Pulmonary lymph node (tissue), 1 donor: ENCODE data around the gene IST1.

GRCh38 chr16:70703023-70703976 lies 17.4 kb upstream of the MTSS2 start:
- PRO-cap = no peak

DNA sequence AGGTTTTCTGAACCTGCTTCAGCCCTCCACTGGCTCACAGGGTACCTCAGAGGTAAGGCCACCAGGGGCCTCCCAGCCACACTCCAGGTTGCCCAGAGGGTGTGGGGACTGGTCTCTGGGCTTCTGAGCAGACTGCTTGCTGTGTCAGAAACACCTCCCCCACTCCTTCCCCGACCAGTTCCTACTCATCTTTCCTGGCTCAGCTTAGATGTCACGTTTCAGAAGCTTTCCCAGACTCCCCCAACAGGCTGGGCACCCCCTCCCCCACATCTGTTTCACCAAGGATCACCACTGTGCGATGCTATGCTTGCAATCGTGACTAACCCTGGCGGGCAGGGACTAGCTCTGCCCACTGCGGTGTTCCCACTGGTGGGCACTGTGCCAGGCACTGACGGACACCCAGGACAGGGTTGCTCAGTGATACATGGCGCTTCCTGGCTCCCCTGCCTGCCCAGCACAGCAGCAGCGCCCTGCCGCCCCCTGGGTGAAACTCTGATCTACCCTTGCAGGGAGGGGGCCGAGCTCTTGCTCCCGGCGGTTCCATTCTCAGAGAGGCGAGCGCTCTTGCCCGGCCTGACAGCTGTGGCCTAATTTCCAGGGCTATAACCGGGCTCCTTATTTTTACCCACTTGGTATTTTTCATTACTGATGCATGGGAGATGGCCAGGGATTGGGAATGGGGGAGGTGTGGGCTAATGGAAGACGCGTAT lies 29.4 kb upstream of the MTSS2 start:
- PRO-cap = no peak

- PRO-cap = unidirectional peak, plus-strand start at chr16:70716014
These were observed 30.0 kb upstream of the MTSS2 start for GRCh38 chr16:70715764-70716436.

DNA sequence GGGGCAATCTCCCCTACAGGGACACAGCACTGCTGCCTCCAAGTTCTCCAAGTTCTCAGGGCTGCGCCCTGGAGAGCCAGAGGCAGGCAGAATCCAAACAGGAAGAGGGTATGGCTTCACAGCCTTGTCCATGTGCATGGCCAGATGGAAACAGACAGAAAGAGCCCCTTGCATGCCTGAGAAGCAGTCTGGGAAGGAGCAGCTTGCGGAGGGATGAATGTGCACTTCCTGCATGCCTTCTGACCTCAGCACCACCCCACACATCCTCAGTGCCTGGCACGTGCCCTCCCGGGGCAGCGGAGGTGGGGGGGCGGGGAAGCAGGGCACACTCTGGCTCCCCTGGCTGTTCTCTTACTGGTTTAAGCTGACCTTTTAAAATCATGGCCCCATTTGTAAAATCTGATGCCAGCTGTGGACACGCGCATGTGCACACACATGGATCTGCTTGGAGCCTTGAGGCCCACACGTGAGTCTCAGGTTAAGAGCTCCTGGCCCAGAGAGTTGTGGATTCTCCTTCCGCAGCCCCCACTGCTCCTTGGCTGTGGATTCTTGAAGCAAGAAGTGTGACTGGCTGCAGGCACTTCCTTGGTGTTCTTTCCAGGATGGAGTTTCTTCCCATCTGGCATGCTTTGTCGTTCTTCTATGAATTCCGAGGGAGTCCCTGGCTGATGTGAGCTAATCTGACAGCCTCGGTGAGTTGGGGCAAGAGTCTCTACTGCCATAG lies 55.4 kb upstream of the MTSS2 start:
- PRO-cap = unidirectional peak, minus-strand start at position 190 of the sequence

DNA sequence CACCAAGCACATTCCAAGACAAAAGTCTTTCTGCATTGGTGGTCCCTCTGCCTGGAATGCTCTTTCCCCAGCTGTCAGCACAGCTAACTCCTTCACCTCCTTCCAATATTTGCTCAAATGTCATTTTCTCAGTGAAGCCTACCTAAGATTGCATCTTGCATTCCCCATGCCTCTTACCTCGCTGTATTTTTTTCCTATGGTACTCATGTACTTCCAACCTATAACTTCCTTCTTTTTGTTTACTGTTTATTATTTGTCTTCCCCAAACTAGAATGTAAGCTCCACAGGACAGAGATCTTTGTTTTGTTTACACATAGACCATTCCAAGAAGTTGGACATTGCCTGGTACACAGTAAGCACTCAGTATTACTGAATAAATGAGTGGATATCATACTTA lies 1.0 kb downstream of the CMTR2 start:
- PRO-cap = no peak

DNA sequence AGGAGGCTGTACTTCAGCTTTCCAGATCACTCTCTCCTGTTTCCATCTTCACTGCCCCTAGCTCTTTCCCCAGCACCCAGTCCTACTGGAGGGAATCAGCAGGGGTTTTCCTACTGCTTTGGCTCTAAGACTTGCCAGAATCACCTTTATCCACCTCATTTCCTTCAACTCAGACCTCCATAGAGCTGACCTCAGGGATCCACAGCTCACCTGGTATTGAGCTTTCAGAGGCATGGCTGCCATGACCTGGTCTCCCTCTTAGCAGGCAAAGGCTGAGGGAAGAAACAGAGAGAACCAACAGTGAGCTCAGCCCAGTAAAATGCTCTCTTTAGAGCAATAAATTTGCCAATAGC lies 7.3 kb downstream of the ZNF19 start:
- PRO-cap = no peak

DNA sequence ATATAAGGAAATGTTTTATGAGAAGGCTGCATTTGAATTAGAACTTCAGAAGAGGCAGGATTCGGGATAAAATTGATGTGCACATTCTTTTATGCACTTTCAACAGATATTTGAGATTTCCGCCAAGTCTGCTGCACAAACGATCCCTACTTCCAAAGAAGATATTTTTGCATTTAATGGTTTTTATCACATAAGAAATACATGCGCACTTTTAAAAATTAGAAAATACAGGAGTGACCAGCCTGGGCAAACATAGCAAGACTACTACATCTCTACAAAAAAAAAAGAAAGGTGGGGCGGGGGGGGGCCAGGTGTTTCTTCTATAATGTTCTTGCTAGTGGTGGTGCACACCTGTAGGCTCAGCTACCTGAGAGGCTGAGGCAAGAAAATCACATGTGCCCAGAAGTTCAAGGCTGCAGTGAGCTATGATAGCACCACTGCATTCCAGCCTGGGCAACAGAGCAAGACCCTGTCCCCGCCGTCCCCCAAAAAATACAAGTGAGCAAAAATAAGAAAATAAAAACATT lies 10.8 kb upstream of the CHST4 start:
- PRO-cap = unidirectional peak, plus-strand start at position 279 of the sequence

GRCh38 chr16:71524845-71525493 lies 1.3 kb upstream of the CHST4 start:
- PRO-cap = no peak

DNA sequence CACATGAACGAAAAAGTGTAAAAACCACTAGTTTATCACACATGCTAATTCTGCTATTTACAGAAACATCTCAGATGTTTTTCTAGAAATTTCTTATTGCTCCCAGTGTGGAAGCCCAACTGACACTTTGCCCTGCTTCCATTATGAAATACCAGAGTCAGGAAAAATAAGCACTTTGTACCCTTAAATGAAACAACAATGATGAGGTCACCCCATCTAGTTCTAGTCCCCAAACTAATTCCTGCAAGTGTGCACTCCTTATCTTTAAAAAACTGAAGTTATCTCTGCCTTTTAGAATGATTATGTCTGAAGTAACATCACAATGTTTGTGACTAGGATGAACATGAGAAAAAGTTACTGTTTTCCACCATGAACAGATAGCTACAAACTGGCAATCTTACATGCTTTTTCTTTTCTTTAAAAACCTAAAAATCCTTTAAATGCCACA lies 18.6 kb downstream of the TAT start:
- PRO-cap = no peak

DNA sequence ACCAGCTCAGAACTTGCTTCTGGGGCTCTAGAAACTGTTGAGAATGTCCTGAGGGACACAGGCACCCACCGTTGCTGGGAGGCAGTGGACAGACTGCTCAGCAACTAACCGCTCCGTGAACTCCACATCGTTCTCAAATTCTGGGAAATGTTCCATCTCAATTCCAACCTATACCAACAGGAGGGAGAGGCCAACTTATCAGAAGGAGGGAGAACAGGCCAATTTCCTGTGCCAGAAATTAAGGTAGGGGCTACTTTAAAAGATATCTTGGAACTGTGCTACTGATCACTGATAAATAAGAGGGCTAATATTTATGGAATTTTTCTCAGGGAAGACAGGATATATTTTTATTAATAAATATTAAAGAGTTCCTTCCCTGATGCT lies 8.3 kb downstream of the TAT start:
- PRO-cap = no peak

DNA sequence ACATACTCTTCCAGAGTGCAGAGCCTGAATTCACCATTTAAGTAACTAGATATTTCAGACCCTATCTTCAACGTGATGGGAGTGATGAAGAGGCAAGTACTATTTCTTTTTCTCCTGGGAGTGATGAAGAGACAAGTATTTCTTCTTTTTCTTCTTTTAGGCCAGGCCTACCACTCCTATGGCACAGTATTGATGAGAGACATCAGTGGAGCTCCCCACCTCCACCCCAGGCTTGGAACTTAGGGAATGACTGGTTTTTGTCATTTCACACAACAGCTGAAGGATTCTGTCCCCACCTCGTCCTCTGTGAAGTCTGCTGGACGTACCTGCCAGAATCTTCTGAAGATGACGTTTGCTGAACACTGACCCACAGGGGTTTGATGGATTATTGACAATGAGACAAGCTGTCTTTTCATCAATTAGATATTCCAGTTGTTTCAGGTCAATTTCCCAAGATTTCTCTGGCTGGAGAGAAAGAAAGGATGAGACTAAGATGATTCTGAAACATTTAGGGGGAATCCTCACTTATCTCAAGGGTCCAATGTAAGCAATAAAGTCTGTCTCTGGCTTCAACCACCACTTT lies 4.9 kb downstream of the TAT start:
- PRO-cap = no peak

DNA sequence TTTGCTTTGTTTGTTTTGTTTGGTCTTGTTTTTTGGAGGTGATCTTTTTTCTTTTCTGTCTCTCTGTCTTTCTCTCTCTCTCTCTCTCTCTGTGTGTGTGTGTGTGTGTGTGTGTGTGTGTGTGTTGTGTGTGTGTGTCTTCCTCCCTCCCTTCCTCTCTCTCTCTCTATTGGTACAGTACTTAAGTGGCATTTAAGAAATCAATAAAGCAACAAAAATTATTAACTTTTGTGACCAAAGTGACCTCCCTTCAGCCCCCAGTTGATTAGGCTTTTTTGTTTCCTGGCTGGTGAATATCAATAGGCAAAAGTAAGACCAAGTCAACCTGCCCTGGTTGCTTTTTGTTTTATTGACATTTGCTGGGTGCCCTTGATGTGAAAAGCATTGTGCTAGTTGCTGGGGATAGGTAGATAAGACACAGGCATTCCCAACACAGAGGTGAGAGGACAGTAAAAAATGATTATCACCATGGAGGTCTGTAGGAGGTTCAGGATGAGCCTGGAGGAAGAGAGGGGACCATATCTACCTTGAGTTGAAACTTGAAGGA lies 16.7 kb upstream of the TAT start:
- PRO-cap = no peak

GRCh38 chr16:71722565-71723416 lies 1.7 kb downstream of the PHLPP2 start:
- PRO-cap = bidirectional peak, plus-strand start at chr16:71723174, minus-strand start at chr16:71723070

DNA sequence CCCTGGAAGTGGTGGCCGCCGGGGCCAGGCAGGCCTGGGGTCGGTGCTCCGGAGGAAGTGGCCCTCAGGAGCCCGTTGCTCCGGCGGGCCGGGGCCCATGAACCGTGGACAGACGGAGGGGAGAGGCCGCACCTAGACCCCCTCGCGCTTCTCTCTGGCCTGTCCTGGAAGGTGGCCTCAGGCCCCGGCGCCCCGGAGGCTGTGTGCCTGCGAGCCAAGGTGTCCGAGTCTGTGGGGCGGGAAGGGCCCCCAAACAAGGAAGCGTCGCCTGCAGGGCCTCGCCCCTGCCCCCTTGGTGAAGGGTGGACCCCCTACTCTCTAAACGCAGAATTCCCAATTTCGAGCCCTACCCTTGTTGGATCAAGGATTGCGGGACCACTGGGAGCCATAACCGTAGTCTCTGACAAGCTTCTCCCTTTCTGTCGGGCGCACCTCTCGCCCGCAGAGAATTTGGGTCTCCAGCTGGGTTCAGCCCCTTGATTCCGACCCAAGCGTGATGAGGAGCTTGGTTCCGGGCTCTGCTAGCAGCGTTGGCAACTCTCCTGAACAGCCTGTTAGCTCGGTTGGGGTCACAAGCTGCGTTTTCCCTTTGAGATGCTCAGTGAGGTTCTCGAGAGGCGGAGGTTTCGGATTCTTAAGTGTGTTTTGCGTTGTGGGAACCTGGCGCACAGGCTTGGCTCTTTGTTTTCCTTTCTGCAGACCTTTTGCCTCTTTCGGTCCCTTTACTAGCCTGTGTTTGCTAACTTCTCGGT lies 513 bp downstream of the ATXN1L start:
- PRO-cap = no peak

- PRO-cap = no peak
These were observed 5.5 kb downstream of the ATXN1L start for GRCh38 chr16:71851234-71851790.

GRCh38 chr16:71859908-71860843 lies 14.4 kb downstream of the ATXN1L start:
- PRO-cap = no peak

GRCh38 chr16:71879106-71880178 lies 4.5 kb downstream of the ZNF821 start:
- PRO-cap = no peak

GRCh38 chr16:71883143-71883691 lies 765 bp downstream of the ZNF821 start:
- PRO-cap = bidirectional peak, plus-strand start at chr16:71883436, minus-strand start at chr16:71883269; bidirectional peak, plus-strand start at chr16:71883605, minus-strand start at chr16:71883491

DNA sequence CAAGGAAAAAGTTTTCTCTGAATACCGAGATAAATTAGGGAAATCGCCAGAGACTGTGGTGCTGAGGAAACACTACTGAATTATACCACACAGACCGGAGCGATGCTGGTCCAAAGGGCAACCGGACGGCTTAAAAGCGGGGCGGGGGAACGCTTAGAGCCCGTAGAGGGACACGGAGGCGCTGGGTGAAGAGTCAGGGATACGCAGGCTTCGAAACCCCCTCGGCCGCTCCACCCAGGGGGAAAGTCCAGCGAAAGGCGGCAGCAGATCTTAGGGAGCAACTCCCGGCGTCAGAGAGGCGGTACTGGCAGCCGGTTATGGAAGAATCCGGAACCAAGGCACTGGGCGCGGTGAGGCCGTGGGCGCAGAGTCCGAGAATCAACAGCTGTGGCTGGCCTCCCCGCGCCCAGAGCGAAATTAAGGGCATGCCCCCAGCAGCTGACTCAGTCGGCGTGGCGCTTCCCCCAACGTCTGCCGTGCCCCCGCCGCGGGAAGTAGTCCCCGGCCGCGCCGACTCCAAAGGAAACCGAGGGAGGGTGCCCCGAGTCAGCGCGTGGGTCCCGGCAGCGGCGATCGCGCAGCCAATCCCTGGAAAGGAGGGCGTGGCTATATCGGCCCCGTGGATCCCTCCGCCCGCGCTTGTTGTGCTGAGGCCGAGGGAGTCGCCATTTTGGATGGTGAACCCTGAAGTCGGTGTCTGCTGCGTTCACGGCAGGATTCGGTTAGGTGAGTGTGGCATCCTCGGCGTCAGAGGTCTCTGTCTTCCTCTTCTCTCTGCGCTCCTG lies at the start of gene IST1:
IST1 (plus strand) TSS at position 668 of the 785 bp plus-strand sequence.
- PRO-cap = bidirectional peak, plus-strand start at position 645 of the sequence, minus-strand start at position 419 of the sequence

DNA sequence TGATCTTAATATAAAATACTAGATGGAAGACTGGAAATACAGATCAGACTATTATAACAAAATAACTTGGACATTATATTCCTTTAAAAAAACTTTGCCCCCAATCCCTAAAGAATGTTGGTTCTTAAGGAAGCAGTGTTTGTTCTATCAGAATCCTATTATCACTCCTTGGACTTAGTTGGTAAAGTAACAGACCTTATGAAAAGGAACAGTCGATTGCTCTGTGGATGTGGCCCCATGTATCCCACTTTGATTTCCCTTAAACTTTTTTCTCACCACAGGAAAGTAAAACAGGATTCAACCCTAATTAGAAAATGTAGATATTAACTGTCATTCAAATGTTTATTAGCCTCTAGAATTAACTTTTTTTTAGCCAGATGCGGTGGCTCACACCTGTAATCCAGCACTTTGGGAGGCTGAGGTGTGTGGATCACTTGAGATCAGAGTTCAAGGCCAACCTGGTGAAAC lies 31.6 kb downstream of the IST1 start:
- PRO-cap = no peak